A673 (cell line): ENCODE results near the genes HSPA14 and MINDY3.

GRCh38 chr10:14837922-14838742, at the start of gene HSPA14:
Gene HSPA14 (plus strand): TSS chr10:14838306.
- PRO-cap, result bidirectional peak, plus-strand start at chr10:14838374, minus-strand start at chr10:14838001

DNA sequence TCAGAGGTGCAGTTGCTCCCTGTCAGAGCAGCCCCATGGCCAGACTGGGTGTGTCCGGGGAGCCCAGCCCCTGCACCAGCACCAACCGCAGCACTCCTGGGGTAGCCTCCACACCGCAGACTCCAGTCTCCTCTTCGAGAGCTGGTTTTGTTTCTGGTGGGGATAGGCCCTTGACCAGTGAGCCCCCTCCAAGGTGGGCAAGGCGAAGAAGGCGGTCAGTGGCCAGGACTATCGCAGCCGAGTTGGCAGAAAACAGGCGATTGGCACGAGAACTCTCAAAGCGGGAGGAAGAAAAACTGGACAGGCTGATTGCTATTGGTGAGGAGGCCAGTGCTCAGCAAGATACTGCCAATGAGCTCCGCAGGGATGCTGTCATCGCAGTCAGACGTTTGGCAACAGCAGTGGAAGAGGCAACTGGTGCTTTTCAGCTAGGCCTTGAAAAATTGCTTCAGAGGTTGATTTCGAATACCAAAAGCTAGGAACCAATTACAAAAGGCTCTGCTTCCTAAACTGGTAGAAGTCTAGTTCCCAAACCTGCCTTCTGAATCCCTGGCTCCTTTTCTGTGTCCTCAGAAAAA, 5.4 kb downstream of the HSPA14 start:
- PRO-cap, result no peak

DNA sequence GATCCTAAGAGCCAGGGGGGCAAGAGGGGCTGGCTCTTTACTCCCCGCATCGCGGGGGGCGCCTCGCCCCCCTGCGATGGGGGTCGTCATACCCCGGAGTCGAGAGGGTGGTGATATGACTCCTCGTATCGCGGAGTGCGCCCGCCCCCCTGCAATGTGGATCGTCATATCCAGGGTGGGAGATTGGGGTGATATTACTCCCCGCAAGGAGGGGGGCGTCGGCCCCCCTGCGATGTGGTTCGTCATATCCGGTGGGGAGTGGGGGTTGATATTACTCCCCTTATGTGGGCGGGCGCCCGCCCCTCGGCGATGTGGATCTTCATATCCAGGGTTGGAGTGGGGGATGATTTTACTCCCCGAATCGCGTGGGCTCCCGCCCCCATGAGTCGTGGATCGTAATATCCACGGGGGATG, 36.7 kb downstream of the MEIG1 start:
- PRO-cap, result no peak

DNA sequence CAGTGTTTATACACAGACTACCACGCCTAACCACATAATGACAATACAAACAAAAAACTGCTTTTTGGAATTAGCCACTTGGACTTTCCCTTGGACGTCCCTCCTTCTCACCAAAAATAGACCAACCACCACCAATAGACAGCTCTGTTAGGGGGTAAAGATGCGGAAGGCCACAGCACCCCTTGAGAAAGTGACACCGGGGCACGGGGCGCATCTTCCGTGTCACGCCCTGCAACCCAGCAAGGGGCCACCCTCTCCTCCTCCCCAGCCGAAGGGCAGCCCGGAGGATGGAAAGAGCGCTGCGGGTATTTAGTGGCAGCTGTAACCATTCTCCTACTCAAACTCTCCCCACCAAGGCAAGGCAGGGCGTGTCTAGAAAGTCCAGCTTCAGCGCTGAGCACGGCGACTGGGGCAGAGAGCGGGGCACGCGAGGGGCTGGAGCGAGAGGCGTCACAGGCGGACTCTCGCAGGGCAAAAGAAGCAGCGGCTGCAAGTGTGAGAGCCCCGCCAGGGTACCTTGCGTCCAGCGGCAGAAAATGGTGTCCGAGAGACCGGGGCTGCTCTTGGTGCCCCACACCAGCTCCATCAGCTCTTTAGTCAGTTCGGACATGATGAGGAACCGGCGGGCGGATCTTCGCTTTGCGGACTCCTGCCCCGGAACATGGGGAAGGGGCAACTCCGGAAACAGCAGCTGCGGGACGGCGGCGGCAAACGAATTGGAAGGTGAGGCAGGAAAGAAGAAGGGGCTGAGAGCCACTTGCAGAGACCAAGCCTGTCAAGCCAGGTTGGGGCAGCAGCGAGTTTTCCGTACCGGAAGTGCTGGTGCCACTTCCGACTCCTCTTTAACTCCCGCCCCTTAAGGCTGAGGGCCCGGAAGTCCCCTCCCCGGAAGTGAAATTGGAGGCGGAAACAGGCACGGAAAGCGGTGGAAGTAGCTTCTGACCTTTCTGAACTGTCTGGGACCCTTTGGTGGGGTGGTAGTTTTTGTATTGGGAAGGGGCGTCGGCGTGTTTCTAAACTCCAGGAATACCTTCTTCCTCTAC, at the start of gene MINDY3:
Gene MINDY3 (minus strand): TSS at position 818 of the 1,043 bp plus-strand sequence.
- PRO-cap, result bidirectional peak, plus-strand start at position 895 of the sequence, minus-strand start at position 818 of the sequence

- PRO-cap, result no peak
Measured at GRCh38 chr10:16635274-16635777, 113.6 kb upstream of the C1QL3 start.

- PRO-cap, result no peak
Measured at GRCh38 chr10:16992794-16993121, 136.9 kb downstream of the CUBN start.

DNA sequence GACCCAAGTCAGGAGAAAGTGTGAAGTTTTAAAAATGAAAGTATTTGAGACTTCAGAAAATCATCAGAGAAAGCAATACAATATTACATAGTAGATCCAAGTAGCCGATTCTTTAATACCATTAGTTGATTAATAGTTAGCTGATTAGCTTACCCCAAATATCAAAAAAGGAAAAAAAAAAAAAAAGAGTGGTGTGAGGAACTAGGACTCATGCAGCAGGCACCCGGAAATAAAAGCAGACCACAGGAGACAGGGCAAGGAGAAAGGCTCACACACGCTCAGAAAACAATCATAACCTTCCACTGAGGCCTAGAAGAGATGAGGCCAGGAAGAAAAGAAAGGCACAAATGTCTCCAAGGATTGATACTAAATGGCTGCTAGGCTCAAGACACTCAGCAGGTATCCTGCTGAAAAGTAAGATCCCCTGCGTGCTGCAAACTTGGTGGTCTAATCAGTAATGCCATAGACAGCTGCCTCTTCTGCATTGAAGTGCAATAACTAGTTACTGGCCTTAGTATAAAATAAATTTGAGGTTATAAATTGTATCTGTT, 25.9 kb downstream of the TRDMT1 start:
- PRO-cap, result no peak

DNA sequence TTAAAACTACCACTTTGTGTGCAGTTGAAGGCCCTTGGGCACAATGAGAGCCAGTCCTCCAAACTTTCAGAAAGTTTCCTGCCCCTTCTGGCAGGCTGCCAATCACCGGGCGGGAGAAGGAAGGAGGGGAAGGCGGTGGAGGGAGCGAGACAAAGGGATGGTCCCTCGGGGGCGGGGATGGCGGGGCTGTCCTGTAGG, 2.1 kb downstream of the VIM start:
- PRO-cap, result no peak

GRCh38 chr10:17237081-17237872, 9.2 kb downstream of the VIM start:
- PRO-cap, result no peak

DNA sequence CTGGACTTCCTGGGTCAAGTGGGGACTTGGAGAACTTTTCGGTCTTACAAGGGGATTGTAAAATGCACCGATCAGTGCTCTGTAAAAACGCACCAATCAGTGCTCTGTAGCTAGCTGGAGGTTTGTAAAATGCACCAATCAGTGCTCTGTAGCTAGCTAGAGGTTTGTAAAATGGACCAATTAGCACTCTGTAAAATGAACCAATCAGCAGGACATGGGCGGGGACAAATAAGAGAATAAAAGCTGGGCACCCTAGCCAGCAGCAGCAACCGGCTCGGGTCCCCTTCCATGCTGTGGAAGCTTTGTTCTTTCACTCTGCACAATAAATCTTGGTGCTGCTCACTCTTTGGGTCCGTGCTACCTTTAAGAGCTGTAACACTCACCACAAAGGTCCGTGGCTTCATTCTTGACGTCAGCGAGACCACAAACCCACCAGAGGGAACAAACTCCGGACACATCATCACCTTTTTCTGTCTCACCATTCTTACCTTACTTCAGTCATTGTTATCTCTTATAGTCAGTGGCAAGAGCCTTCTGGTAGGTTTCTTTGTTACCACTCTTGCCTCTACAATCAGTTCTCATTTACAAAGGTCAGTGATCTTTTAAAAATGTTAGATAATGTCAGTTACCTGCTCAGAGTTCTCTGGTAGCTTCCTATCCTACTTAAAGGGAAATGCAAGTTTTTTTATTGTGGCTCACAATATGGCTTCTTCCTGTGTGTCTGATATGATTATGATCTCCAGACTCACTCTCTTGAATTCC, 4.4 kb downstream of the STAM start:
- PRO-cap, result no peak

DNA sequence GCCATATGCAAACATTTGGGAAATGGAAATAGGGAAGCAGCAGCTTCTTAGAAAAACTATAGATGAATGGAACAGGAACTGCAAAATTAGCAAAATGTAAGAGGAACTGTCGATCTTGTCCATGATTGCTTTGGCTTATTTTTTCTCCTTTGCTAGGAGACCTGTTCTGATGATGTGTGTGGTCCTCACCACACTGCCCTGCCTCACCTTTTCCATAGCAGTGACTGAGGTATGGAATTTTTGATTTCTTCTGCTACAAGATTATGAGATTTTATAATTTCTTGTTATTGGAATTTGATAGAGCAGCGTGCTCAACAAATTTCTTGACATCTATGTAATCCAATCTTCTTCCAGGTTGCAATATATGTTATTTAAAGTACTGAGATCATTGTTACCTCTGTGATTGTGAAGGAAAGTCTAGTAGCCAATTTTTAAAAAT, 19.2 kb downstream of the TMEM236 start:
- PRO-cap, result no peak

DNA sequence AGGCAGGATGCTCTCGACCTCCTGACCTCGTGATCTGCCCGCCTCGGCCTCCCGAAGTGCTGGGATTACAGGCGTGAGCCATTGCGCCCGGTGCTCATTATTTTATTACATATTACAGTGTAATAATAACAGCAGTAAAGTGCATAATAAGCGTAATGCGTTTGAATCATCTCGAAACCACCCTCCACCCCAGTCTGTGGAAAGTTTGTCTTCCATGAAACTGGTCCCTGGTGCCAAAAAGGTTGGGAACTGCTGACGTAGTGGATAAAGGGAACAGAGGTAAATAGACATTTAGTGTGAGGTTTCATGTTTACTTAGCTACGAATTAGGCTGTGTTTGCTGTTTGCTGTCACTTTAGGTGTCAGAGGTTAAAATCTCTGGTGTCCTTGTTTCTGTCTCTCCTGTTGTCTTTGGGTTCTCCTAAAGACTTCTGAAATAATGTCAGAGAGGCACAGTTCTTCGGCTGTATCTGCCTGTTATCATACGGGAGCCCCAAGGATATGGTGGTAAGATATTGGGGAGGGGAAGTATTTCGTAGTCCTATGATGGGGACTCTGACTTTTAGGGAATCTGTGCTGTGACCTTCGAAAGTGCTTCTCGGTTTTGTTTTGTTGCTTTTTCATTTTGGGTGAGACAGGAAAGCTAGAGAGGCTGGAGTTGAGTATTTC, 60.2 kb upstream of the SLC39A12 start:
- PRO-cap, result no peak

DNA sequence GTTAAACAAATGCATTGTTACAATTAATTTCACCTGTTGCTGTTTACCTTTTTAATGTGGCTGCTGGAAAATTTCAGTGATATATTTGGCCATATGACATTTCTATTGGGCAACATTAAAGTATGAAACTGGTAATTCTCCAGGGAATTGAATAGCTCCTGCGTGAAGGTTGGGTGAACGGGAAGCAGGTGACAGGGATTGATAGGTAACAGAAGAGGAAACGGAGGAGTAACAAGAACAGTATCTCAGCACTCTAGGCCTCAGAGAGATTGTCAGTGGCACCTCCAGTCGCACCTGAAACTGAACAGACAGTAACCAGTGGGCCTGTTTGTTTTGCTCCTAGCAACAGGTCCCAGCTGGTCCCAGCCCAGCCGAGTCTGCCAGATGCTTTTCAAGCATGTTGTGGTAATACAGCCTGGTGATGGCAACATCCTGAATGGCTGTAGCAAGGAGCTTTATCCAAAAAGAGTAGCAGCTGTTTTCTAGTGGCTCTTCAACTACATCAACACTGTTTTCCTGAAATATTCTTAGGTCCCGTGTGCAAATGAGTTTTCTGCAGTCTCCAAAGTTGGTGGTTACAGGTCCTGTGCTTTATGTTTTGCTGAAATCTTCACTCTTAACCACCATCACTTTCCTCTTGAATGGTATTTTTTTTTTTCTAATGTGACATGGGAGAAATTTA, 4.7 kb downstream of the CACNB2 start:
- PRO-cap, result no peak

GRCh38 chr10:18199082-18199831, 59.0 kb downstream of the CACNB2 start:
- PRO-cap, result no peak

DNA sequence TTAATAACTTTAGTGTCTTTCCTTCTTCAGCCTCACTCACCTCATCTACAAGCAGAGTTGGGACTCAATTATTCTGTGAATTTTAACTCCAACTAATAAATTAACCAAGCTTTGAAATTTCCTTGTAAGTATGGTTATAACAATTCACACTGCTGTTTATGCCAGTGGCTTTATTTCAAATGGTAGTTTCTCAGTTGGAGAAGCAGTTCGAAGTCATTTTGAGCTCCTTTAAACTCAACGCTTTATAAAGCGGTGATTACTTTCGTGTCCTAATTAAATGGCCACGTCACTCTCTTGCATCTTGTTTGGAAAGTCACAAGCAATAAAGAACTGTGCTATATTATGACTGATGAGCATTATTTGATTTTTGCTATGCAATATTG, 251.5 kb downstream of the NSUN6 start:
- PRO-cap, result no peak

- PRO-cap, result no peak
Measured at GRCh38 chr10:18566977-18568391, 83.9 kb downstream of the NSUN6 start.

DNA sequence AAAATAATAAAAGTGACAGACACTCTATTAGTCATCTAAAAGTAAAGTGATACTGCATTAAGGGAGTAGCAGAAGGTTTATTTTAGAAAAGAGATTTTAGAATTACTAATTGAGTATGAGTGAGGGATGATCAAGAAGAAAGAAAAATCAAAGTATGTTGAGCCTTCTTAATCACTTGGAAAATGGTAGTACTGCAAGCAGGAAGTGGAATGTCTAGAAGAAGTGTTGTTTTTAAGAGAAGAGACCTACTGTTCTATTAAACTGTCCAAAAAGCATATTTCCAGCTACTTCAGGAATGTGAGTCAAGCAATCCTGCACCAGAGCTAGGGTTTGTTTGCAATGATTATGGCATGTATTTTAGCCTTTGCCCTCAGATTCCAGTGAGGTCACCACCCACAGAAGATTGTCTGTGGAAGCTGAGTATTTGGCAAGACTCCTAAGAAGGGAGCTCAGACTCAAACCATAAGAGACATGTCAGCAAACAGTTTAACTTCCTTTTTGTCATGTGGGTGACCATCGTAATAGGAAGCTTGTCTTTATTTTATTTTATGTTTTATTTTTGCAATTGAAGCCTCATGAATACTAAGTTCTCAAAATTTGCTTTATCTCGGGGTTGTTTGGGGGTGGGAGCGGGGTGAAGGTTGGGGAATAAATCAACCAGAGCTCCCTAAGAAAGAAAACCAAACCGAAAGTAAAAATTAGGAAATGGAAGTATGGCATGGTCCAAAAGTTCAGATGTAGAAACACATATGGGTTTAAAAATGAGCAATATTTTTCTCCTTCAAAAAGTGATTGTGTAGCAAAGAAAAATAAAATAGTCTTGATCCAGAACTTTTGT, 177.6 kb upstream of the PLXDC2 start:
- PRO-cap, result no peak

DNA sequence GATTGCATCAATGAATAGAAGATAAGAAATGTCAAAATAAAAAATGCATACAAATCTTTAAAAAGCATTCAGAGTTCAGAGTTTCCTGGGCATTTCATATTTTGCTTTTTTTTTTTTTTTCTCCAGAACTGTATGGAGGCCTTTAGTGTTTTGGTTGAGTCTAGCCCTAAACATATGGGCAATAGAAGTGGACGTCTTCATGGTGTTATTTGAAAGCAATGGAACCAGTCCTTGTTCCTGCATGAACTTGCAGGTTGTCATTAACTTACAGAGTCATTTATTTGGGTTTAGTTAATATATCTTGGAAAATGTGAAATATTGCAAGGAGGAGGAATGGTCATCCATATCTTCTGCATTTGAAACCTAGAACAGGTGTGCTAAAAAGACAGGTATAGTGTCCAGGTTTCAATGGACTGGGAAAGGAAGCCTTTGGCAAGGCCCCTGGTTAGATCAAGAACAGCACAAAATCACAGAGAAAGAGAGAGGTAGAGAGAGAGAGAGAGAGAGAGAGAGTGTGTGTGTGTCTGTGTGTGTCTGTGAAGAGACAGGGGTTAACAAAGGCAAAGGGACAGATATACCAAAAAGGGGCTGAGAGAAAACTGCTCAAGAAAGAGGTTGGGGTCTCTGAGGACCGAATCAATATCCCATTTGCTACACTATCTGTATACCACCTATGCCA, 17.8 kb downstream of the PLXDC2 start:
- PRO-cap, result no peak

DNA sequence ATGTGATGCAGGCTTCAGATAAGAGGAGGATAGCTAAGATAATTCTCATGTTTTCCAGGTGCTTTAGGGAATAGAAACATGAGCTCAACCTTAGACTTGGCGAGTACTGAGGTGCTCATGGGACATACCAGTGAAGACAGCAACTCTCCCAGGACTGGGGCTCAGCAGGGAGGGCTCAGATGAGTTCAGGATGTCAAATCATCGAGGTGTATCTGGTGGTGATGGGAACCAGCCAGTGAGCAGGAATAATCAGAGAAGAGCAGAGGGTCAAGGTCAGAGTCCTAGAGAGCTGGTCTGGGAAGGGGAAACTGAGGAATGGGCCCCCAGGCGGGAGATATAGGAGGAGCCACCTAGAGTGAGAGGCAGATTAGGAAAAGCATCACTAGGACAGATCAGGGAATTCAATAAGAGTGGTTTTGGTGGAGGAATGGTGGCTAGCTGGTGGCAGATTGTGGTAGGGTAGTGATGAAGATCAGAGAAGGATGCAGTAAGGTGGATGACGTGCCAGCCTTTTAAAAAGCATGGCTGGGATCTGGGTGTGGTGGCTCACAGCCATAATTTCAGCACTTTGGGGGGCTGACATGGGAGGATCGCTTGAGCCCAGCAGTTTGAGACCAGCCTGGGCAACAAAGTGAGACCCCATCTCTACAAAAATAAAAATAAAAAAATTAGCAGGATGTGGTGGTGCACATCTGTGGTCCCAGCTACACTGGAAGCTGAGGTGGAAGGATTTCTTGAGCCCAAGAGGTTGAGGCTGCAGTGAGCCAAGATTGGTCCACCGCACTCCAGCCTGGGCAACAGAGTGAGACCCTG, 19.3 kb downstream of the PLXDC2 start:
- PRO-cap, result no peak

- PRO-cap, result no peak
Measured at GRCh38 chr10:20099896-20100835, 283.9 kb downstream of the PLXDC2 start.